Helper T cell (primary cell): ENCODE measurements around the gene EFHD1.

- PRO-cap, 2 experiments, result no peak in any of the 2 experiments
These were observed 4.5 kb downstream of the TEX44 start for GRCh38 chr2:231597102-231597598.

DNA sequence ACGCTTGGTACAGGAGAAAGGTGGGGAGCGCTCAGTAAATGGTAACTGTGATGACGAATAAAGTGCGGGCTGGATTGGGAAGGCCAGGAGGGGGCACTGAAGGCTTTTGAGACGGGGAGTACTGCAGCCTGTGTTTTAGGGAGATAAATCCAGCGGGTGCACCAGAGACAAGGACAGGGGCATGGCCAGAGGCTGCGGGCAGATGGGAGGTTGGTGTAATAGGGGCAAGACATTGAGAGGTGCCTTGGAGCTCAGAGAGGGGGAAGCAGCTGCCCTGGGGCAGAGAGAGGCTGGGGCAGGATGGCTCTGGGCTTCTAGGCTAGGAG, 18.6 kb downstream of the TEX44 start:
- PRO-cap, 2 experiments, result no peak in any of the 2 experiments

GRCh38 chr2:231706171-231707092, 1.9 kb upstream of the PTMA start:
- PRO-cap, 2 experiments, result peak in 2 of 2 experiments; most common plus-strand start chr2:231706465 (in 2); most common minus-strand start chr2:231706486 (in 2)

- PRO-cap, 2 experiments, result peak in 1 of 2 experiments; most common plus-strand start chr2:231709916 (in 1); most common minus-strand start chr2:231709845 (in 1)
These were observed 1.3 kb downstream of the PTMA start for GRCh38 chr2:231709644-231710027.

- PRO-cap, 2 experiments, result no peak in any of the 2 experiments
These were observed 8.9 kb downstream of the PTMA start for GRCh38 chr2:231717081-231717856.

DNA sequence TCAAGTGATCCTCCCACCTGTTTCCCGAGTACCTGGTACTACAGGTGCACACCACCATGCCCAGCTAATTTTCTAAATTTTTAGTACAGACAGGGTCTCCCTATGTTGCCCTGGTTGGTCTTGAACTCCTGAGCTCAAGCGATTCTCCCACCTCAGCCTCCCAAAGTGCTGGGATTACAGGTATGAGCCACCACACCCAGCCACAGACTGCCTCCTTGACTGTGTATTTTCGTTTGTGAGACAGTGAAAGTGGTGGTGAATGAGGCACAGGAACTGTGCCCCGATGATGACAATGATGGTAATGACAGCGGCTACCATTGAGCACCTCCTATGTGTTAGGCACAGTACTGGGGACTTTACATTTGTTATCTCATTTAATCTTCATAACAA, 77.8 kb upstream of the ALPP start:
- PRO-cap, 2 experiments, result no peak in any of the 2 experiments

DNA sequence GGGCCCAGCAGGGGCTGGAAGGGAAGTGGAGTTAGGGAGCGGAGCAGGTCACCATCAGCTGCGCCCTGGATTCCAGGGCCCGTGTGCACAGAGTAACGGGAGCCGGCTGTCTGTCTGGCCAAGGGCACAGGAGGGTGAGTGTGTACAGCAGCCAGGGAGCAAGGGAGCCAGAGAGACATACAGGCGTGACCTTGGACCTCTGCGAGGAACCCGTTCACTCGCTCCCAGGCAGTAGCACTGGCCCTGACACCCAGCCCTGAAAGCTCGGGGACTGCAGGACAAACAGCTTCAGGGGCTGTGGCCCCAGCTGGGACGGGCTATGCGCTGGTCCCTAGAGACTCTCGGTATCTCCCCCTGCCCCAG, 46.3 kb upstream of the ALPP start:
- PRO-cap, 2 experiments, result no peak in any of the 2 experiments

- PRO-cap, 2 experiments, result no peak in any of the 2 experiments
These were observed 4.7 kb downstream of the ECEL1 start for GRCh38 chr2:232482916-232483424.

GRCh38 chr2:232500659-232500858, 12.9 kb upstream of the ECEL1 start:
- PRO-cap, 2 experiments, result no peak in any of the 2 experiments

DNA sequence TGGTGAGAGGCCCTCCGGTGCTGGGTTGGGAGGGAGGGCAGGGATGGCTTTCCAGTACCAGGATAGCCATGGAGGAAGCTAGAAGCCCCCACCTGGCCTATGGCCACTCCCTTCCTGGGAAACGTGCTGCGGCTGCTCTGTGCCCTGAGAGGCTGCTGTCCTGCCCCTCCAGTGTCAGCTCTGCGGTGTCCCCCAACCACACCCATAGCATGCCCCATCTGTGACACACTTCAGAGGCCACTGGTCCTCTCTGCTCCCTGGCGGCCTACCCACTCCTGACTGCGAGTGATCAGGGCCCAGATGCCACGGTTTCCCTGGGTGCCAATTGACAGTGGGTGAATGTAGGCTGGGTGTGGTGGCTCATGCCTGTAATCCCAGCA, 703 bp downstream of the CHRND start:
- PRO-cap, 2 experiments, result no peak in any of the 2 experiments

GRCh38 chr2:232633388-232634398, at the start of gene EFHD1:
TSS of gene EFHD1 (plus strand) at chr2:232633604.
- PRO-cap, 2 experiments, result no peak in any of the 2 experiments

DNA sequence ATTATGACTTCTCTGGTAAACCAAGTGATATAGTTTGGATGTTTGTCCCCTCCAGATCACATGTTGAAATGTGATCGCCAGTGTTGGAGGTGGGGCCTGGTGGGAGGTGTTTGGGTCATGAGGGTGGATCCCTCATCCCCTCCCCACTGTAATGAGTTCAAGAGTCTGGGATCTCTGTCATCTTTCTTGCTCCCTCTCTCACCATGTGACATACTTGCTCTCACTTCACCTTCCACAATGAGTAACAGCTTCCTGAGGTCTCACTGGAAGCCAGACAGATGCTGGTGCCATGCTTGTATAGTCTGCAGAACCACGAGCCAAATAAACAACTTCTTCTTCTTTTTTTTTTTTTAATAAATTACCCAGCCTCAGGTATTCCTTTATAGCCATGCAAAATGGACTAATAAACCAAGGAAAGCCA, 8.4 kb upstream of the KCNJ13 start:
- PRO-cap, 2 experiments, result no peak in any of the 2 experiments

GRCh38 chr2:233076991-233077353, 16.8 kb downstream of the INPP5D start:
- PRO-cap, 2 experiments, result no peak in any of the 2 experiments

- PRO-cap, 2 experiments, result no peak in any of the 2 experiments
These were observed 93.6 kb downstream of the INPP5D start for GRCh38 chr2:233153608-233154263.

GRCh38 chr2:233171579-233172293, 79.7 kb upstream of the ATG16L1 start:
- PRO-cap, 2 experiments, result no peak in any of the 2 experiments

- PRO-cap, 2 experiments, result no peak in any of the 2 experiments
These were observed 17.7 kb upstream of the SAG start for GRCh38 chr2:233289557-233290727.

DNA sequence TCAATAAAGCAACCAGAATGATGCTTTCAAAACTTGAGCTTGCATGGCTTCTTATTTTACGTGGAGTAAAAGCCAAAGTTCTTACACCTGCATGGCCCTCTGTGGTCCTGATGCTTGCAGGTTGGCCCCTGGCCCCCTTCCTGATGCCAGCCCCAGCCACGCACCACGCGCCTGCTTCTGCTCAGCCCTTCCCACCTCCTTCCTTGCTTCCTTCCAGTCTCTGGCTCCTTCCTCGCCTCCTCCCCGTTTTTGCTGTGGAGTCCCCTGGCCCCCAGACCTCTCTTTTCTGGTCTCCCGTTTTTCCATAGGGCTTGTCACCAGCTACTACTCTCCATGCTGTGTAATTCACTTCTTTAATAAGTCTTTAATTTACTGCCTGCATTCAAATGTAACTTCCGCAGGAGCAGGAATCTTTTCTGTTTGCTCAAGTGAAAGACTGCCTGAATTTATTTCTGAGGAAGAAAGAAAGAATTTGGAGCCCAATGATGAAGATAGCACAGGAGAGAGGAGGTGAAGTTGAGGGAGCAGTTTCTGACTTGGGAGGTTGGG, 67.2 kb downstream of the DGKD start:
- PRO-cap, 2 experiments, result no peak in any of the 2 experiments

- PRO-cap, 2 experiments, result no peak in any of the 2 experiments
These were observed 97.3 kb downstream of the DGKD start for GRCh38 chr2:233451574-233452048.

GRCh38 chr2:233485533-233486163, 80.9 kb downstream of the USP40 start:
- PRO-cap, 2 experiments, result no peak in any of the 2 experiments

- PRO-cap, 2 experiments, result peak in 1 of 2 experiments; most common minus-strand start chr2:233583878 (in 1)
These were observed 16.7 kb upstream of the USP40 start for GRCh38 chr2:233582916-233583986.